Tibial artery (tissue), 1 donor: ENCODE results near the genes FCSK, IL34 and CHST4.

DNA sequence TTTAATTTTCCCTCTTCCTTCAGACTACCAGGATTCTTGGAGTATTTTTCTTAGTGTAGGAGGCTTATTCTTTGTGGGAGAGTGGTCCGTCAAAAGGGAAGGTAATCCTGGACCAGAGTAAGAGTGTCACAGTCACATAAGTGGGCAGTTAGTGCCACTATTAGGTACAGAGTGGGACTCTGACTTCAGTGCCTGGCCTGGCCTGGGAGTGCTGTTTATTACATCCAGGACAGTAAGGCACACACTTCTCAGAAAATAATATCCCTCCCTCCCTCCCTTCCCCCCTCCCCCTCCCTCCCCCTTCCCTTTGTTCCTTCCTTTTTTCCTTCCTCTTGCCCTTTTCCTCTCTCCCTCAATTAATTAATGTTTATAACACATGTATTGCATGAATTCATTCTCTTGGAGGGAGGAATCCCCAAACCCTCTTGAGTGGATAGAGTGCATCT, 62.1 kb downstream of the WWP2 start:
- PRO-cap: no peak

GRCh38 chr16:69942144-69942666, 8.9 kb upstream of the CLEC18A start:
- PRO-cap: no peak

- PRO-cap: no peak
These were observed 53.3 kb upstream of the PDPR start for GRCh38 chr16:70060600-70061377.

DNA sequence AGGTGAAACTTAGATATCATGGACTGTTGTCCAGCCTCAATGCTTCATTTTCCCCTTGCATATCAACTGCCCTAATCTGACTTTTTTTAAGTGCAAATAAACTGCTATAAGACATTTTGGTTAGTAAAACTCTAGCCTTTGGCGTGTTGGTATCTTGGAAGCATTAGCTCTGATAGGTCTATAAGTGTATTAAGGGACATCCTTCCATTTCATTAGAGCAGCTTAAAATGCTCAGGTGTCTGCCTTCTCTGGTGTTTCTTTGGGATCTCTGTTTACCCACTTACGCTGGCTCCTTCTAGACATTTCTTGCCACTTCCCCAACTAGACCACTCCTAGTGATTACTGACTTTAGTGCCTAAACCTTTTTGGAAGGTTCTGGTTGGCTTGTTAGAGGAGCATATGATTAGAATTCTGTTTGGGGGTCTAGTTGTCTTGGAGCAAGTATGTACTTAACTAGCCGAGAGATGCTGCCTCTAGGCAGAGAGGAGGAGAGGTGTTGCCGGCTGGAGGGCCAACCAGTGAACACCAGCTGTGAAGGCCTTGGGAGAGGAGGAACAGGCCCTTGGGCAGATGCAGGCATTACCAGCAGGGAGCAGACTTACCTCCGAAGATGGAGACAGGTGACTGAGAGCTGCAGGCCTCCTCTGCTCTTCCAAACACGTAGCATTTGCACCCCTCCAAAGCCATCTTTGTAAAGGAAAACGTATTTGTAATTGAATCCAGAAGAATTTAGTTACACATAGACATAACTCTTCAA, 15.2 kb upstream of the CLEC18C start:
- PRO-cap: no peak

- PRO-cap: no peak
These were observed 1.9 kb downstream of the EXOSC6 start for GRCh38 chr16:70249593-70250464.

GRCh38 chr16:70252681-70253013, 907 bp upstream of the EXOSC6 start:
- PRO-cap: no peak

DNA sequence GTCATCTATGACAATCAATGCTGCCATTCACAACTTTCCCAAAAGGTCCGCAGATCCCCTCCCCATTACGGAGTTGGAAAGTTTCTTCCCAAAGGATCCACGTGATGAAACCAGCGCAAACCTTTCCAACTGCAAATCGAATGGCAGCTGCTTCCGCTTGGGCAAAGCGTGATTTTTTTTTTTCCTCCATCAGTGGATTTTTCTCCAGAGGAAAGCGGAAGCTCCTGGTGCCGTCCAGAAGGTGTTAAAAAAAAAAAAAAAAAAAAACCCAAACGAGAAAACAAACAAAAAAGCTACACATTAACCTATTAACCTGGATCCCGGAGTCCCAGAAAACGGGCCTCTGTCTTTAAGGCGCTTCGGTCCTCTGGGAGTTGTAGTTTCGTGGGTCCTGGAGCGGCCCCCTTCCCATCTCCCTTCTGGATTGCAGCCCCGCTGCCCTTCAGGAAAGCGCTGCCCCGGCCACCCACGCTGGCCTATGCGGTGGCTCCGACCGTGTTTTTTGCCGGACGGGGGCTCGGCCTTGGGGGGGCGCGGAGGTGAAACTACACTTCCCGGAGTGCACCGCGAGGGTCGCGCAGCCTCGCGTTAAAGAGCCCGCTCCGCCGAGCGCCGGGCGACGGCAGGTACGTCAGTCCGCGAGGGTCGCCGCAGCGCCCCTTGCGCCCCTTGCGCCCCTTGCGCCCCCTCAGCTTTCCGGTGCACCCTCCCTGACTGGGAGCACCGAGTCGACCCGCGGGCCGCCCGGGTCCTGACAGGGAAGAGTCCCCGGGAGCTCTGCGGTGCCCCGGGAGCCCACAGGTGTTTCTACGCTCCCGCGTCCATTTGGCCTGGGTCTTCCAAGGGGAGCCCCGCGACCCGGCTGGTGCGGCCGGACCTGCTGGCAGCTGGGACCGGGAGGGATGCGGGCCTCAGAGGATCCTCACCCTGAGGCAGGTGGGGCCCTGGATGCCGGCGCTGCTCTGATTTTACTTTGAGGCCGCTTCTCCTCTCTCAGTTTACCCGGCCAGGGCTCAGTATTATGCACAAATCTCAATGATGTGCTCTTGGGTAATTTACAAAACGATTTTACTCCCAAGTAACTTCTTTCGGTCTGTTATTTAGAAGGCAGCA, at the start of gene FCSK:
TSS of gene FCSK (plus strand) at position 591 of the 1,113 bp plus-strand sequence.
- PRO-cap: unidirectional peak, plus-strand start at position 591 of the sequence

GRCh38 chr16:70572815-70573251, 49.2 kb downstream of the SF3B3 start:
- PRO-cap: no peak

DNA sequence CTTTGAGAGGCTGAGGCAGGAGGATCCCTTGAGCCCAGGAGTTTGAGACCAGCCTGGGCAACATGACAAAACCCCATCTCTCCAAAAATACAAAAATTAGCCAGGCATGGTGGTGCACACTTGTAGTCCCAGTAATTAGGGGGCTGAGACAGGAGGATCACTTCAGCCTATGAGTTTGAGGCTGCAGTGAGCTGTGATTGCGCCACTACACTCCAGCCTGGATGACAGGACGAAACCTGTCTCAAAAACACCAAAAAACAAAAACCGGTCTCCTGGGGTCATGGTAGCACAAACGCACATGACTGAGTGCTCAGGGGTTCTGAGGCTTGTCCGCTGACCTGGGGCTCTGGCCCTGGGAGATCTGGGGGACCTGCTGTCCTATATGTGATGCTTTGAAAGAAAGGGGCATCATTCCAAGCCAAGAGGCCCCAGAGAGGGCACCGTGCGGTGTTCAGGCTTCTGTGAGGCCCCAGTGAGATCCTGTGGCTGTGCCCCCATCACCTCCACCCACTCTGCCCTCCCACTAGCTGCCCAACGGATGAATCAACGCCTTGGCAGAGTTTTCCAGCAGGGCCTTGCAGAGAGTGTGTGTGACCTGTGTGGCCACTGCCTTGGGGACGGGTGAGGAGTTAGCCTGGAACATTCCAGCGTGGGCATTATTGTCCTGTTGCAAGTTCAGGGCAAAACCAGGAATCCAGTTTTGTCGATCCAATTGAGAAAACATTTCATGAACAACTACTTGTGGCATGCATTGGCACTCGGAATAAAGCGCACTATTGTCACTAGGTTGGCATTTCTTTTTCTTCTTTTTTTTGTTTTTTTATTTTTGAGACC, 53.5 kb downstream of the SF3B3 start:
- PRO-cap: no peak

GRCh38 chr16:70620576-70621445, 25.5 kb upstream of the IL34 start:
- PRO-cap: no peak

DNA sequence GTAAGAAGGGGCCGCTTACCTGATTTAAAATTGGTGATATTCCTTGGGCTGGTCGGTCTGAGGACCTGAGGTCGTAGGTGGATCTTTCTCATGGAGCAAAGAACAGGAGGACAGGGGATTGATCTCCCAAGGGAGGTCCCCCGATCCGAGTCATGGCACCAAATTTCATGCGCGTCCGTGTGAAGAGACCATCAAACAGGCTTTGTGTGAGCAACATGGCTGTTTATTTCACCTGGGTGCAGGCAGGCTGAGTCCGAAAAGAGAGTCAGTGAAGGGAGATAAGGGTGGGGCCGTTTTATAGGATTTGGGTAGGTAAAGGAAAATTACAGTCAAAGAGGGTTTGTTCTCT, 24.9 kb upstream of the IL34 start:
- PRO-cap: no peak

- PRO-cap: no peak
These were observed at the start of gene IL34 for GRCh38 chr16:70646107-70647002. Gene IL34 (plus strand): TSS chr16:70646559.

DNA sequence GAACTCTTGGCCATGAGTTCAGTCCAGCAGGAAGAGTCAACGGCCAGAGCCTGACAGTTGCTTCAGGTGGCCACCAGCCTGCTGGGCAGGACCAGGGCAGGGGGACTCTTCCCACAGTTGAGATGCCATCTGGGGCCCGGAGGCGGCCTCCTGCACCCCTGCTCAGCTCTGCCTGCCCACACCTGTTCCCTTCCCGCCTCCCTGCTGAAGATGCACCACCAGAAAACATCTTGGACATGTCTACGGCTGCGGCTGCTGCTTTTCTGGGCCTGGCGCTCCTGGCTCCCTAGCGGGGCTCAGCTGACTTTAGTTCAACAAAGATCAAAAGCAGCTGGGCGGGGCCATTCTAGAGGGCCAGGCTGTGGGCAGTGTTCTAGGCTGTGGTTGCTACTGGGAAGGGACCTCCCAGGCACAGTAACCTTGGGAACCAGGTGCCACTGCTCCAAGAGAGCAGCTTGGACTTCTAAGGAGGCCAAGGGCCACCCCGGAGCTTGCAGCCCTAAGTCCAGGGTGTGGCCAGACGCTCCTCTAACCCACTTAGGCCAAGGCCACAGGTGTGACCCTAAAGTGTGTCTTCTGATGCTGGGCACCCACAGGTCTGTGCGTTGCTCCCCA, 3.7 kb upstream of the MTSS2 start:
- PRO-cap: no peak

DNA sequence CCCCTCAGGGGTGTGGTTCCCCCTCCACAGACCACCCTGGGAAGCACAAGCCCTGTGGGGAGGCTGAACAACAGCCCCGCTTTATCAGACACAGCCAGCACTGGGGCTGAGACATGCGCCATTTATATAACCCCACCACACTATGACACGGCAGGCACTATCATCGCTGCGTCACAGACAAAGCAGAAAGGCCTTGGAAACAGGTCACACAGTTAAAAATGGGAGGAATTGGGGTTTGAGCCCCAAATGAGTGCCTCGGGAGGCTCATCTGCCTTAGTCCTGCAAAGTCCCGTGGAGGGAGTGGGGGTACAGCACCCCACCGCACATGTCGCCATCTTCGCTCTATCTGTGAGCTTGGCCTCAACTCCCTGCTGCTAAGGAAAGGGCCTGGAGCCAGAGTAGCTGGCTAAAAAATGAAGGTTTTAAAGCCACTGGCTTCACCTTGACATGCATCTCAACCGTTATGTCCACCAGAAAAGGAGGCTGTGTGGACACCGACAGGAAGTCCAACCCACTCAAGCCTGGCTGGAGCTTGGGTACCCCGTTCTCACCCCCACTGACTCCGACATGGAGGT, 40.6 kb upstream of the MTSS2 start:
- PRO-cap: no peak

DNA sequence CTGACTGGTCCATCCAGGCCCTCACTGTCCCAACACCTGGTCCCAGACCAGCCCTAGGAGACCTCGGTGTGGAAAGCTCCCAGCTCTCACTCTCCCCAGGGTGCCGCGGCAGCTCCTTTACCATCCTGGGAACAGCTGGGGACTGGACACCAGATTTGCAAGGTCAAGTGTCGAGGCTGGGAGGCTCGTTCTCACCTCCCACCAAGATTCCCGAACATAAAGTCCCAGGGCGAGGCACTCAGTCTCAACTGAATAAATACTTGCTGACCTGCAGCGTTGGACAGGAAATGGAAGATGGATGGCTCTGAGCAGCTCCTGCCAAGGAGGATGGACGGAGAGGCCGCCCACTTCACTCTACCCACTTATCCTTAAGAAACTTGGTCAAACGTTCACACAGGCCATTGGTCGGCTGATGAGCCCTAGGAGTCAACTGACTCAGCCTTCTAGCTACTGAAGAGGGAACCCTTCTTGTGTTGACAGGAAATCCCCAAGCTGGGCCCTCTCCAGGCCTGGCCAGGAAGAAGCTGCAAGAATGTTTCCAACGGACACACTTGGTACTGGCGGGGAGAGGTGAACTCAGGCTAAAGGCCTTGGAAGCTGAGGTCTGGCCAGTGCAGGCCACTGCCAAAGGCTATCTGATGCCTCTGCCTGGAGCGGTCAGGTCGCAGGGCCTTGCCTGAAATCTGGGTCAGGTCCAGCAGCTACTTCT, 50.0 kb downstream of the VAC14 start:
- PRO-cap: no peak

GRCh38 chr16:71348813-71349012, 9.8 kb upstream of the CALB2 start:
- PRO-cap: no peak

- PRO-cap: no peak
These were observed at the start of gene CHST4 for GRCh38 chr16:71526005-71527162. Gene CHST4 (plus strand): TSS chr16:71526426.

DNA sequence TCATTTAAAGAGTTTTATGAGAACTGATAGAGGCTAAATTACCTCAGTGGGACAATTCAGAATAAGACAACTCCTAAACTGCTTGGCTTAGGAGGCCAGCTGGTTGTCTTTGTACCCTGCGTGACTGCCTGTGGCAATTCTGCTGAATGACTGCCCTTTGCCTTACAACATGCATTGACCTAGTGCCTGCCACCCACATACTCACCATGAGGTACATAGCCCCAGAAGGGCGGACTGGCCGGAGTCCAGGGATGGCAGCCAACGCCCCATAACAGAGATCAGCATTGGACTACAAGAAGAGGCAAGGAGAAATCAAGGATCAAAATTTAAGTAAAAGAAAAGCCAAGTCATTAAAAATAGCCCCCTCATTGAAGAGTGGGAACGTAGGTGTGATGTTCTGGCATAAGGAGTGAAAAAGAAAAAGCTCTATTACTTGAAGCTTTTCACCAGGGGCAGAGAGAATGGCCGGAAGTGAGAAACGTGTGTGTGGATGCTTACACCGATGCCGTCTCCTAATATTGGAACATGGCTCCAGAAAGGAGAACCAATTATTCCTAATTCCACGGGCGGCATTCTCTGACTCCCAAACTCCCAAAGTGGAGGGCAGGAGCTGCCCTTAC, 7.1 kb downstream of the TAT start:
- PRO-cap: no peak

GRCh38 chr16:71571860-71572442, 4.9 kb downstream of the TAT start:
- PRO-cap: no peak

DNA sequence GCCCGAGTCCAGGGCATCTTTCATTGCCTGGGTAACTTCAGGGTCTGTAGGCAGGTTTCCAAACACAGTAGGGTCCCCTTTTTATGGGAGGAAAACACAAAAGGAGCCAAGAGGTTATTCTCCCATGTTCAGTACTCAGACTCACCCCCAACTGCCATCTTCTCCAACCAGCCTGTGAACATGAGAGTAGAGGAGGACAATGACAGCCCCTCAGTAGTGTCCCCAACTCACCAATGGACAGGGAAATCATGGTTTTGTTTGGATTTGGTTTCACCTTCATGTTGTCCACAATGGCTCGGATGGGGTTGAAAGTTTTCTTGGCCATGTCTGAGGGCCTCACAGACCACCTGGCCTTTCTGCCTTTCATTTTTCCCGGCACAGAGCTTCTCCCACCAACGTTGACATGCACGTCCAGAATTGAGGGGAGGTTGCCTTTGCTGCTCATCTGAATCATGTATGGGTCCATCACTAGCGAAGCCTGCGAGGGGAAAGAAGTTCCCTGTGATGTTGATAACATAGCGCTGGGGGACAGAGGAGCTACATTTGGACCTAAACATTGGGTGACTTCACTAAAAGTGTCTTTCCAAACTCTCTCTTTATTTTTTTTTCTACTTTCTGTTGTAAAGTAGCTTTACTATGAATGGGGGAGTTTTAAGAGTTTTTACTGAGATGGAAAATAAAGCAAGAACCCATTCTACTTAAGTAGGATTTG, 786 bp downstream of the TAT start:
- PRO-cap: no peak